CD14-positive monocyte (primary cell): ENCODE data around the genes HOXC5, HOXC4, SMUG1 and HNRNPA1.

- CAGE, long polyA plus RNA = no peak
Measured at GRCh38 chr12:53696822-53697187, 20.9 kb upstream of the ATP5MC2 start.

DNA sequence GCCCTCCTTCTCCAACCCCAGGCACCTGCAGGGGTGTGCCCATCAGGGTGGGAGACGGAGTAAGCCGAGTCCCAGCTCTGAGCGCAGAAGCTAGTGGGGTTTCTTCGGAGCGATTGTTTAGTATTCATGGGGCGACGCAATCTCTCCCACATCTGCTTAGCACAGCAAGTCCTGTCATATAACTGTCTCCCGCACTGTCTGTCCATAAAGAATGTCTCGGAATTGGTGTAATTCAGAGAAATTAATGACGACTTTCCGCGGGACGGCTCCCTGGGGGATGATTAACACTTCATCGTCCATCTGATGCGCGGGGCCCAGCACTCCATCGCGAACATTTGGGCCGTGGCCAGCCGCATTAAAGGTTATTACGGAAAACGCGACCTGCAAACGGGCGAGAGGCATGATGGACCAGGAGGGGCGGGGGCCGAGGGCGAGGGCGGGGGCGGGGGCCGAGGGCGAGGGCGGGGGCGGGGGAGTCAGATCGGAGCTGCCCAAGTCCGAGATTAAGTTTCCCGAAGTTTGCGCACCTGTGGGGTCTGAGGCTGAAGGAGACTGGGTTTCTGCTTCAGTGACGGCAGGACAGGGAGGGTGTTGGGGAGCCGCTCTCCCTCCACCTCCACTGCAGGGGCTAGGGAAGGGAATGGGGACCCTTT, 12.4 kb upstream of the CALCOCO1 start:
- CAGE, long polyA plus RNA = no peak

DNA sequence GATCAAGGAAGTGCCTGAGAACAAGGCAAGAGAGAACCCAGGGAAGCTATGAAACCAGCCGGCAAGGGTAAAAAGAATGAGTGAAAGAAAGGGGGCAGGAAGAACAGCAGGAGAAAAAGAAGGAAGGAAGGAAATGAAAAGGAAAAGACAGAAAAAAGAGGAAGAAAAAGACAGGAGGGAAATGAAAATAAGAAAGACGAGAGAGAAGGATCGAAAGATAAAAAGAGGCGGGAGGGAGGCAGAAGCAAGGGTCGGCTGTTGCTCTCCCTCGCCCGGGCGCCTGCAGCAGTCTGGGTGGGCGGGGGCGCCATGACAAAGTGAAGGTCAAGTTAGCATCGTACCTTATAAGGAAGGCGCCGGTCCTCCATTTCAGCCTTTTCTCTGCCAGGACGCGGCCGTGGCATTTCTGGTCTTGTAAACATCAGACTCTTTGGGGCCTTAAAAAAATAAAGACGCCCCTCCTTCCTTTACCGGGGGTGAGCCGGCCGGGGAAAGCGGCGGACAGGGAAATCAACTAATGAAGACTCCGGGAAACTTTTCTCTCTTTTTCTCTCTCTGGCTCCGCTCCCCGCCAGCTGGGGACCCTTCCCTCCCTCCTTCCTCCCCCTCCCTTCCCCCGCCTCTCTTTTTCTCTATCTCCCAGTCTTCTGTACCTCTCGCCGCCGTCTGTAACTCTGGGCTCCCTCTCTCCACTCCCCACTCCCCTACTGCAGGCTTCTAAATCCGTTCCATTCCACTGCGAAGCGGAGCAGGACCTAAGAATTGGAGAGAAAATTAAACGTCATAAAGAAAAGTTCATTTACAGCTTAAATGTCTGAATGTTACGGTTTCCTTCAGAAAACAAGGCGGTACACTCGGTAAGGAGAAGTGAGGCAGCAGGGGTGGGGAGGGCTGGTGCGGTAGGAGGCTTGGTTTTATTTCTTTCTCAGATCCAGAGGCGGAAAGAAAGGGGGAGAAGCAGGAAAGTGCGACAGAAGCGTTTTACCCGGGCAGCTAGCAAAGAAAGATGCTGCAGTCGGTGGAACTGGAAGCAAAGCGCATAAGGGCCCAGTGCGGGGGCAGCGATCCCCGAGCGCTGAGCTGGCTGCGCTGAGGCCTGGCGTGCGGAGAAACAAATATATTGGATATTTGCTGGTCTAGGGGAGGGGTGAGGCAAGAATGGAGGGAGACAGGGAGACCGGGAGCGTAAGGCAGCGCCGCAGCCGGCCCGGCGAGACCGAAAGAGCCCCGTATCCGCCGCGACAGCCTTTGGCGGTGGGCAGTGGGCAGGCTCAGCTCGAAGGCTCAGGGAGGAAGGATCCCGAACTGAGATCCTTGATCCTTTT, 6.8 kb upstream of the HOXC11 start:
- CAGE, long polyA plus RNA = no peak

GRCh38 chr12:53967500-53967920, 5.4 kb upstream of the HOXC11 start:
- CAGE, long polyA plus RNA = no peak

DNA sequence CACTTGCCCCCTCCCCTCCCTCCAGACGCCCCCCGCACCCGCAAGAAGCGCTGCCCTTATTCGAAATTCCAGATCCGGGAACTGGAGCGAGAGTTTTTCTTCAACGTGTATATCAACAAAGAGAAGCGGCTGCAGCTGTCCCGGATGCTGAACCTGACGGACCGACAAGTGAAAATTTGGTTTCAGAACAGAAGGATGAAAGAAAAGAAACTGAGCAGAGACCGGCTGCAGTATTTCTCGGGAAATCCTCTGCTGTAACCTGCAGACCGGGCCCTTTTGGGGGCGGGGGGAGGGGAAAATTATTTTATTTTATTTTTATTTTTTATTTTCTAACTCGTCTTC, 2.2 kb downstream of the HOXC11 start:
- CAGE, long polyA plus RNA = no peak

- CAGE, long polyA plus RNA = no peak
Measured at GRCh38 chr12:53979736-53980740, 4.9 kb upstream of the HOXC10 start.

- CAGE, long polyA plus RNA = no peak
Measured at GRCh38 chr12:53993909-53994715, 5.8 kb upstream of the HOXC9 start.

- CAGE, long polyA plus RNA = no peak
Measured at GRCh38 chr12:53999359-53999920, 521 bp upstream of the HOXC9 start.

GRCh38 chr12:54009139-54010286, 728 bp downstream of the HOXC8 start:
- CAGE, long polyA plus RNA = no peak

- CAGE, long polyA plus RNA = no peak
Measured at GRCh38 chr12:54032771-54033953, at the start of gene HOXC5. Gene HOXC5, plus strand, starts transcription at chr12:54033050.

DNA sequence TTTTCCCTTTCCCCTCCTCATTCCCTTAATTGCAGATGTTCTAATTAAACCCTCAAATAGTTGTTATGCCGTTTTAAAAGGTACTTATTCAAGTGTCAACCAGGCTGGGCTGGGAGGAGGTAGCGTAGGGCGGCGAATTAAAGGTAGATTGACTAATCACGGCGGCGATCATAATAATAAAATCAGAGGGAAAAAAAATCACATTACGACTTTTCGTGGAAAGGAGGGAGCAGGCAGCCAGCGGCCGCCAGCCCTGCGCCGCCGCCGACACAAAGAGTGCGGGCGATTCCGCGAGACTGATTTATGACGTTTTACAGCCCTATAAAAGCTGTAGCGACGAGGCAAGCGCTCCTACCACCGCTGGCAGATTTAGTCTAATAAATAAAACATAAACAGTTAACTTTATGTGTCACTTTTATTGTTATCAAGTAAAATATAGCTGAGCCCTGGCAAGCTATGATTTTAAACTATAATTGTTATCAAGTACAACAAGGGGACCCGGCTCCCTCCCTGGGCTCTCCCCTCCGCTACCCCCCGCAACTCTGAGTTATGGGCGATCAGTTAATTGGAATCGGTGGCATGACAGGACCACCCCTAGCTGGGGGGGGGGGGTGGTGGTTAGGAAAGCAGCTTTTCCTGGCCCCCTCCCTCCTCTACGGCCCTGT, 1.5 kb upstream of the HOXC4 start:
- CAGE, long polyA plus RNA = no peak

GRCh38 chr12:54053568-54054388, at the start of gene HOXC4:
Gene HOXC4, plus strand, starts transcription at chr12:54053835.
- CAGE, long polyA plus RNA = no peak

- CAGE, long polyA plus RNA = no peak
Measured at GRCh38 chr12:54090354-54090677, 36.7 kb downstream of the HOXC4 start.

- CAGE, long polyA plus RNA = no peak
Measured at GRCh38 chr12:54187026-54187856, 1.5 kb downstream of the SMUG1 start.

DNA sequence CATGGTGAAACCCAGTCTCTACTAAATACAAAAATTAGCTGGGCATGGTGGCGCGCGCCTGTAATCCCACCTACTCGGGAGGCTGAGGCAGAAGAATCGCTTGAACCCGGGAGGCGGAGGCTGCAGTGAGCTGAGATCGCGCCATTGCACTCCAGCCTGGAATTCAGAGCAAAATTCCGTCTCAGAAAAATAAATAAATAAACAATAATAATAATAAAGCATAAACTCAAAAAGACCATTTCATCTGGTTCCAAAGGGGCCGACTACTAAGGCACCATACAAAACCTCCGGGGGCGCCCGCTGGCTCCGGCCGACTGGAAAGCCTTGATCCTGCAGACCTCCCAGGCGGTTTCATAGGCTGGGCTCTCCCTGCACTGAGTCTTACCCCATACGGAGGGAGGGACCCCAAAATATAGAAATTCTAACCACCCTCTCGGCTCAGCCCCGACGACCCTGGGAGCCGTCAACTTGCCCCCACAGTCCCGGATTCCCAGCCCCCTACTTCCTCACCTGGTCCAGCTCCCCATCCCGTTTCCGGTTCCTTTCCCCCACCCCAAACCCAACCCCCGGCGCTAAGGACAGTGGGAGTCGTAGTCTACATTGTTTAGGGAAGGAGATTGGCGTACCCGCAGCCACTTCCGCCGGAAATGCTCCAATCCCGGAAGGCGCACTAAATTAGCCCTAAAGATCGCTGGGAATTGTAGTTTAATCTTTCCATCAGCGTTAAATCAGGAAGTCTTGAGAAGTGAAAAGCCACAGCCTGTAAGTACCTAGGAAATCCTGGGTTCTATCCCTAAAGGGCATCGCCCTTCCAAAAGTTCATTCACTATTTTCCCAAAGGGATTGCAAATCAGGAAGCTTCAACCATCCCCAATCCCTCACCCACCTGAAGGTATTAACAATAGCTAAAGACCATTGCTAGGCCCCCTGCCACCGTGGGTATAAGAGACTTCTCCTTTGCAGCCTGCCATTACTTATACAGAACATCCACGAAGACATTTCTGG, at the start of gene SMUG1:
SMUG1 (minus strand) TSS at position 545 of the 1,005 bp plus-strand sequence.
- CAGE, long polyA plus RNA = no peak

- CAGE, long polyA plus RNA = start-site peak on the plus strand at chr12:54280693-54280743, 104 and 97 reads in 2 replicates
Measured at GRCh38 chr12:54280650-54281625, at the start of gene HNRNPA1. Gene HNRNPA1, plus strand, starts transcription at chr12:54280726.

GRCh38 chr12:54285680-54286693, 5.5 kb downstream of the HNRNPA1 start:
- CAGE, long polyA plus RNA = no peak

DNA sequence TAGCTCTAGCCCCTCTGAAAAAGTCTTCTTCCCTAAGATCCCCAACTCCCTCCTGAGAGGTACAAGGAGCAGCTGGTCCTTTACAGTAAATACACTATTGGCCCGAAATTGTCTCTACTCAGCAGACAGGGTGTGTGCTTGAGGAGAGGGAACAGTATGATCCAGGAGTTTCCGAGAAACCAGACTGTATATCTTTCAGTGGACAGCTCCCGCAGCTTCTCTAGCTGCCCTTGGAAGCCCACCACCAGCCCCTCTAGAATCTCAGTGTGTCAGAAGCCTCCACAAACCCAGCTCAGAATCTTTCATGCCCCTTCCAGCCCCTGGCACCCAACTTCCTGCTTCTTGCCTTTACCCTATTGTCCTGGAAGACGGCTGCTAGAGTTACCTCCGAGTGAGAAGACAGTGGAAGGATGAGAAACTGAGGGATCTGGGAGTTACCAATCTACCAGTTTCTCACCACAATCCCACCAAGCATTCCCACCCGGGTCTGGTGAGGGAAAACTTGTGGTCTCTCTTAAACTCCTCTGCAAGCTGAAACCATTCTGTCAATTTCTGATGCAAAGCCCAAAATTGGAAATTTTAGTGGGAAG, 7.9 kb downstream of the GPR84 start:
- CAGE, long polyA plus RNA = no peak

DNA sequence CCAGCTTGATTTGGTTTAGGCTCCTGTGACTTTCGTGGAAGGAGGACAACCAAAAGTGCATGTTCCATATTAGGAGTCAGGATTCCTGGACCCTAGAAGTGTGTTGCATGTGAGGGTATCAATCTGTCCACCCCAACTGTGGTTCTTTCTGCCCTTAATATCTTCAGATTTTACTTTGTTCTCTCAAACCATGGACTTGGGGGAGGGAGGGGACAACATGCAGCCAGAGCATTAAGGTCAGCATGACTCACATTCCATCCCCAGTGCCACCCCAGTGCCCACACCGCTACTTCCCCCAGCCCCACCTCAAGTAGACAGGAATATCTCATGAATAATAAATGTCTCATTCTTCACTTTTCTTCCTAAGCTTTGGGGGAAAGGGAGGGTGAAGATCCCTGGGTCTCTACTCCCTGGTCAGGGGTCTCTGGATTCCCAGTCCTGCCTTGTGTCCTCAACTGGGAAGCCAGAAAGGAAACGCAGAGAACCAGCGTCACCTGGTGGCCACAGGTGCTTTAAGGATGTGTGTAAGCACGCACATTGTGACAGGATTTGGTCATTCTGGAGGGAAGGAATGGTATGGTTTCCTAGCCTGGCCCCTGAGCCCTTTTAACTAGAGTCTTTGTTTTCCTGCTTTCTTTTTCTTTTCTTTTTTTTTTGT, 3.6 kb downstream of the GPR84 start:
- CAGE, long polyA plus RNA = no peak

DNA sequence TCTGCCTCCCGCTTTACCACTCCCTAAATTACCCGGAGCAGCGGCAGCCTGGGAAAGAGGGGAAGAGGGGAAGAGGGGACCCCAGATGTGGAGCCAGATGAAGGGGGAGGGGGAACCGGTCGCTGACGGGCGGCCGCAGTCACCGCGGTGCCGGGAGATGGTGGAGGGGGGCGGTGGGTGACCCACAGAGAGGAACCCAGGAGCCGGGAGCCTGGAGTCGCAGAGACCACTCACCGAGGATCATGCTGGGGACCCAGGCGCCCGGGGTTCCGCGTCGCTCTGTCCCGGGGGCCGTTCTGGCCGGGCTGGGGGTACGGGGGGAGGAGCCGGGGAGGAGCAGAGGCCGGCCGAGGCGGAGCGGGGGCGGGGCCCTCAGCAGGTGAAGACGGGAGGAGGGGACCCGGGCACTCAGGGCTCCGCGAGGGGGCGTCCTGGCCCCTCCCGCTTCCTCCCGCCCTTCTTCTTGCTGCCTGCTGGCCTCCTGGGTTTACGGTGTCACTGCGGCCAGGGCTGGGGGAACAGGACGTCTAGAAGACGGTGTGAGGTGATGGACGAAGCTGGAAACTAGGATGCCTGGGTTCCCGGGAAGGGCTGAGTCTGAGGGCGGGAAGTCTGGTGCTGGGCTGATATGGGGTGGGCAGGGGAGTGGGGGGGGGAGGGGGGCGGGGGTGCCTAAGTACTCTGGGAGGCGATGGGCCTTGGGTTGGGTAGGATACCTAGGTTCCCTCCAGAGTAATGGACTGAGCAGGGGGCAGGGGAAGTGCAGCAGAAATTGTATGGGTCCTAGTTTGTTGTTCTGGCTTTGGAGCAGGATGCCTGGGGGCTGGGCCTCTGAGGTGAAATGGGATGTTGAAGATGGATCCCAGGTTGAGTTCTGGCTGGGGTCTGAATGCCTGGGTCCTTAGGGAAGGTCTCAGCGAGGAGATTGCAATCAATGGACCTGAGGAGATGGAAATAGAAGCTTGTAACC, 6.8 kb upstream of the ZNF385A start:
- CAGE, long polyA plus RNA = no peak